Neural cell (in vitro differentiated cells): ENCODE results near the gene PVRIG.

DNA sequence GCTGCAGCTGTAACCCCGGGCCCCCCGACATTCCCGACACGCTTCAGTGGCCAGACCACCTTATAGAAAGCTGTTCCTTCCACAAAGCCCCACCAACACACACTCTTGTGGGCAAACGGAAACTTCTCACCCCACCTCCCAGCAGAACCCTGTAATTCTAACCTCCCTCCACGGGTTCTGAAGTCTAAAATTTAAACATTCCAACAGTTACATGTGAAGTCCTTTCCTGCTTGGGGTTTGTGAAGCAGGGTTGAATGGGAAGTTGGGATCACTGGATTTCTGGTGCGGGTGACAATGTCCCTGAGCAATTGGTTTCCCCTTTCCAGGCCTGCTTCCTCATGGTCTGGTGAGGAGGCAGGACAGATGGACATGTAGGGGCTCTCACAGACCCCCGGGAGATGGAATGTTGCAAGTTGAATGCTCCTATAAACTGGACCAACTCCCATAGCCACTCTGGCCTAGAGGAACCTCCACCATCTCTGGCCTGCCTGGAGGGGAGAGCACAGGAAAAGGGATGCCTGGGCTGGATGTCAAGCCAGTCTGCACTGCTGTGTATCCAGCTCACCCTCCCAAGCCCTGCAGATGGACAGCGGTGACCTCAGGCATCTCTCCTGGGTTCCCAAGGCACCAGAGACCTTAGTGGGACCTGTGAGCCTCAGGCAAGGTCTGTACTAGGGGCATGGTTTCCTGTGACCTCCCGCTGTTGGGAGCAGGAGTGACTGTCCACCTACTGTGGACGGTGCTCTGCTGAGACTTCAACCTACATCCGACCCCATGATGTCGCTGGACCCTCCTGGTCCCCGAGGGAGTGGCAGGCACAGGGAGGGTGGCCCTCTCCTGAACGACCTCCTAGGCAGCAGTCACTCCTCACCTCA lies 11.3 kb downstream of the PDAP1 start:
- RAMPAGE, long total RNA = no peak

DNA sequence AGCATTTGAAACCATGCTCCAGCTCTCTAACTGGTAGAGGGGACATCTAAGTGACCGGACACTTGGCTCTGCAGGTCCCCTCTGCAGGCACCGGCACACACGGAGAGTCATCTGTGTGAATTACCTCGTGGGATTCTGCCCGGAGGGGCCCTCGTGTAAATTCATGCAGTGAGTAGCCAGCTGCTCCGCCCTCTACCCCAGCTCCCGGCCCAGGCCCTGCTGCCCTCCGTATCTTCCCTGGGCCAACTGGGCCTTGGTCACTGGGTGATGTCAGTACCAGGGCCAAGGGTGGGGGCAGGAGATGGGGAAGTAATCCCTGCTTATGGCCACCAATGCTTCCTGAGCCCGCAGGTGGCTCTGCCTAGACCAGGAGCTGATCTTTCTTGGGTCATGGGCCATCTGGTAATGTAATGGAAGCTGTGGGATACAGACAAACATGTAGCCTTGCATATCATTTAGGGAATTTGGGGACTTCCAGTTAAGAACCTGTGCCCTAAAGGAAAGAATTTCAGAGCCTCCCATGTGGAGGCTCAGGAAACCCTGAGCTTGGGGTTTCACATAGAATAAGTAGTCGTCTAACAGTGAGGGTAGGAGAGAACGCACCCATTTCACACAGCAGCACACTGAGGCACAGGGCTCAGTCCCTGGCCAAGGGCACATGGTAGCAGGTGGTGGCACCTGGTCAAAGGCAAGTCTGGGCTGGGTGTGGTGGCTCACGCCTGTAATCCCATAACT lies 12.1 kb downstream of the CPSF4 start:
- RAMPAGE, long total RNA = no peak

DNA sequence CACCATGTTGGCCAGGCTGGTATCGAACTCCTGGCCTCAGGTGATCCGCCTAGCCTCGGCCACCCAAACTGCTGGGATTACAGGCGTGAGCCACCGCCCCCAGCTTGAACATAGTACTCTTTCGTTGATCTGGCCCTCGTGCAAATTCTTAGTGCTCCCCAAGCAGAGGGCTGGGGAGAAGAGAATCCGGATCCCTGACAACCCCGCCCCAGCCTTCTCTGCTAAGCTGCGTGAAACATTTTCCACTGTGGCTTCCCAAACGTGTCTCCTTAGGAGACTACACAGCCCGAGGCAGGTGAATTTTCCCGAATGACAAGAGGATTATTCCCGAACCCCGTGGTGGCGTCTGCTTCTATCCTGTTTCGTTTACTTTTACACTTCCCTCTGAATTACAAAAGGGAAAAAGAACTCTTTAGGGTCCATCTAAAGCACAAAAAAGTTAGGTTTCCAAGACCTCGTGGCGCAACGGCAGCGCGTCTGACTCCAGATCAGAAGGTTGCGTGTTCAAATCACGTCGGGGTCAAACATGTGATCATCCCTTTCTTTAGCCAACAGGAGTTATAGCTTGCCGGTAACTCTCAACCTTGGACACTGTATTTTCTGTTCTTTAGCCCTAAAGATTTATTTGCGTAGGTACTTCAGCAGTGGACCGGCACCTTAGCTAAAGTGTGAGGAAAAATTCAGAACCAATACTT lies 3.3 kb upstream of the ZNF789 start:
- RAMPAGE, long total RNA = no peak

- RAMPAGE, long total RNA = no peak
Observed at GRCh38 chr7:99673525-99674057, 6.2 kb downstream of the CYP3A5 start.

- RAMPAGE, long total RNA = no peak
Observed at GRCh38 chr7:99676635-99677493, 2.9 kb downstream of the CYP3A5 start.

DNA sequence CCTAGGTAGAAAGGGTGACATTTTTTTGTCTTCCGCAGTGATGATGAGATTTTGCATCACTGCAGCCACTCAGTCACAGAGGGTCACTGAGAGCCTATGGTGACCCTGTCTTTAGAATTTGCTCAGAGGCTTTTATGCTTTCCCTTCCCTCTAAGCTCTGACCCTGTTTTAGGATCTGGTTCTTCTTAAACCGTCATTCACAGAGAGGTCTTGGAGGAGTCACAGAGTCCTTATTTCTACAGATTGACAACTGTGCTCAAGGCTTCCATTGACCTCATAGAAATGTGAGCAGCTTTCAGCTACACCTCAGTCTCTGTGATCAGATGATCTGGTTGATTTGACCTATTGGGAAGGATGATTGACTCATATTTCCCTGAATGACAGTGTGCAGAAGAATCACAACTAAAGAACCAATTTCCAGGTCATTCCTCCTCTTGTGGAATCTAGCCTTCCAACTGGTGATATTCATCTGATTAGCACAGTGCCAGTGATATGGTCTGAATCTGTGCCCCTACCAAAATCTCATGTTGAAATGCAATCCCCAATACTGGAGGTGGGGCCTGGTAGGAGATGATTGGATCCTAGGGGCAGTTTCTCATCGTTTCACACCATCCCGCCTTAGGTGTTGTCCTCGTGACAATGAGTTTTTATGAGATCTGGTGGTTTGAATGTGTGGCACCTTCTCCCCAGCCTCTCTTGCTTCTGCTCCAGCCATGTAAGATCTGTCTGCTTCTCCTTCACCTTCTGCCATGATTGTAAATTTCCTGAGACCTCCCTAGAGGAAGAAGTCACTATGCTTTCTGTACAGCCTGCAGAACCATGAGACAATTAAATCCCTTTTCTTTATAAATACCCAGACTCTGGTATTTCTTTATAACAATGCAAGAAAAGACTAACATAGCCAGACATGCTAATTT lies 3.3 kb downstream of the CYP3A4 start:
- RAMPAGE, long total RNA = no peak

GRCh38 chr7:99791808-99792109 lies 7.8 kb upstream of the CYP3A4 start:
- RAMPAGE, long total RNA = no peak

DNA sequence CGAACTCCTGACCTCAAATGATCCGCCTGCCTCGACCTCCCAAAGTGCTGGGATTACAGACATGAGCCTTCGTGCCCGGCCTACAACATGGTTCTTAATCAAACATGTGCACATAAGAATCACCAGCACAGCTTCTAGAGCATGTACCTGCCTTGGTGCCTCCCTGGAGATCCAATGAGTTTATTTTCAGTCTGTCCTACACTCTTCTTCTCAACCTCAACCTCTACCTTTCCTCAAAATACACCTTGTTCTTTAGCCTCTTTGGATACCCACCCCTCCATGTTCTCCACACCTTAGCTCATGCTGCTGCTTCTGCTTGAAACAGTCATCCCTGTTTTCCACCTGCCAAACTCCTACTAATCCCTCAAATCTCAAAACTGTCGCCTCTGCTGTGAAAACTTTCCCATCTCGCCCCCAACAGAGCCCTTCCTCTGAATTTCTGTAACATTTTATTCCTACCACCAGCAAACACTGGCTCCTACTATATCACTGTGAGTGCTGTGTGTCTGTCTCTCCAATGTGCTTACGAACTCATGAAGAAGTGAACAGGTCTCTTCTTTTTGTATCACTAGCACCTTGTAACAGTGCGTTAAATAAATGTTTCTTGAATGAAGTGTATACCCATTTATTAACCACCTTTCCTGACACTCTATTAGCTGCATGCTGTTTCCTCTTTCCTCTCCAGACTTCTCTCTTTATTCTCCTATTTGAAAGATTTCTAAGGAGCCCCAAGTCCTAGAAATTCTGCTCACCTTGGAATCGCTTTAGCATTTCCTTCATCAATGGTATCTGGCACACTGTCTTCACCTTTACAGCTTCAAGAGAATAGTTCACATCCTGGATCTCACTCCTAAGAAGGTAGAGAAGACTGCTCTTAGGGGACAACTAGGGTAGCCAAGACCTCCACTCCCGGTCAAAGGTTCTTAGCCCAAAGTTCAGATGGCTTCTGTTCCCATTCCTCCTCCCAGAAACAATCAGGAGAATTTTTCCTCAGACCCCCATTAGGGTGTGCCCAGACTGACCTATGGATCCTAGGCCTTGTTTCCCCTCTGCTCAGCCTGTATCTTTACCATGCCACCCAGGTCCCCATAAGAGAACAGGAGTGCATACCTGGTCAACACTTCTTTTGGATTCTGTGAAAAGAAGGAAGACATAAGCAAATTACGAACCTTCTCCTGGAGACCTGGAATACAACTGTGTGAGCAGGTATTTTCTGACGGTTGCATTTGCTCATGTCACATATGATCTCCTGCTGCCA lies 16.4 kb downstream of the TRIM4 start:
- RAMPAGE, long total RNA = no peak

- RAMPAGE, long total RNA = no peak
Observed at GRCh38 chr7:99918585-99918777, 849 bp downstream of the TRIM4 start.

GRCh38 chr7:99953385-99954100 lies 22.3 kb downstream of the AZGP1 start:
- RAMPAGE, long total RNA = no peak

- RAMPAGE, long total RNA = no peak
Observed at GRCh38 chr7:99992431-99992633, 16.5 kb upstream of the AZGP1 start.

GRCh38 chr7:100015744-100016618 lies 585 bp downstream of the ZKSCAN1 start:
- RAMPAGE, long total RNA = no peak

DNA sequence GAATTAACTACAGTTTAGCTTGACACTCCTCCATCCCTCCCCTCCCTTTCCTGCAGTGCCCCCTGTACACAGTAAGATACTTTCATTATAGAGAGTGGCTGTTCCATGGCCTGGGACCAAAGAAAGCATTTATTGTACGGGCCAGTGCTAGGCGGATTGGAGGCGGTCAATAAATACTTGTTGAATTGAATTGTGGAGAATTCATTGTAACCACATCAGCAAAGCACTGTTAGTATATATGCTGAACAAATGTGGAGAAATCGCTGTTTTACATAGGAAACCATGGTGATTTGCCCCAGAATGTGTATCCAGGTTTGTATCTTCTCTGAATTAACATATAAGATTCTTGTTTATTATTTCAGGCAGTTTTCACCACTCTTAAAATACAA lies 1.2 kb downstream of the ZKSCAN1 start:
- RAMPAGE, long total RNA = no peak

GRCh38 chr7:100075016-100075515 lies 6.5 kb downstream of the ZNF3 start:
- RAMPAGE, long total RNA = no peak

DNA sequence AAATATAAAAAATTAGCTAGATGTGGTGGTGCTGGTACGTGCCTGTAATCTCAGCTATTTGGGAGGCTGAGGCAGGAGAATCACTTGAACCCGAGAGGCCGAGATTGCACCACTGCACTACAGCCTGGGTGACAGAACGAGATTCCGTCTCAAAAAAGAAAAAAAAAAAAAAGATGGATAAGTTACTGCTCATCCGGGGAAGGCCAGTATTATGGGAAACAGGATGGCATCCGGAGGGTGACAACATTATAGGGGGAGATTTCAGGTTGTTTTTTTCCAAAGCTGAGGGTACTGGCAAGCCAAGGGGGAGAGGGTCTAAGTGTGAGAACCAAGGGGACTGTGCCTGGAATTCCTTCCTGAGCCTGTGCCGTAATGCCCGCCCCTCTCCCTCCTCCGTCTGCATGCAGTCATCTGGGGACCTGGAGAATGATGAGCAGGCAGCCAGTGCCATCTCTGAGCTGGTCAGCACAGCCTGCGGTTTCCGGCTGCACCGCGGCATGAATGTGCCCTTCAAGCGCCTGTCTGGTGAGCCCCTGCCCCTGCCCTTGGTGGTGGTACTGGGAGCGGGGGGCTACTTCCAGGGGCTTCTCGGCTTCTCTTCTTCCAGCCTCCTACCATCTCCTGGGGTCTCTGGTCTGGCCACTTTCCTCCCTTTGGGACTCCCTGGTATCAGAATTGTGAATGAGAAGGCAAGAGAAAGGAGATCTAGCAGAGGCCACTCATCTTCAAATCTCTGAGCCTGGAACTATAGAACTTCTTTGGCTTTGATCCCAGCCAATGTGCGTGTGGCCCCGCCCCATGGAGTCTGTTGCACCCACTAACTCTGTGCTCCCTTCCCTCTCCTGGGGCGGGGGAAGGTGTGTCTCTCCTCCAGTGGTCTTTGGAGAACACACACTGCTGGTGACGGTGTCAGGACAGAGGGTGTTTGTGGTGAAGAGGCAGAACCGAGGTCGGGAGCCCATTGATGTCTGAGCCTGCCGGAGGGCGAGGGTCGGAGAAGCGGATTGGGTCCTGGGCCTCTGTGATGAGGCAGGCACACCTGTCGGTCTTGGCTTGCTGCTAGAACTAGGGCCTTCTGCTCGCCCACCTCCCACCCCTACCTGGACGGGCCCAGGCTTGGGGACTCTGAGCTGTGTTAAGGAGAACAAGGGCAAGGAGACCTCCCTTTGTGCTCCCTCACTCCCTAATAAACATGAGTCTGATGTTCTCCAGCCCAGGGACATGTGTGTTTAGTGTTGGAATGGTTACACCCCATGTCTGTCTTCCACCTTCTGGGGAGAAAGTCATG lies 4.7 kb downstream of the LAMTOR4 start:
- RAMPAGE, long total RNA = no peak

GRCh38 chr7:100200607-100201176 lies 19.1 kb upstream of the PVRIG start:
- RAMPAGE, long total RNA = no peak

GRCh38 chr7:100219673-100220634 lies at the start of gene PVRIG:
PVRIG (plus strand) TSS chr7:100219949.
- RAMPAGE, long total RNA = no peak

DNA sequence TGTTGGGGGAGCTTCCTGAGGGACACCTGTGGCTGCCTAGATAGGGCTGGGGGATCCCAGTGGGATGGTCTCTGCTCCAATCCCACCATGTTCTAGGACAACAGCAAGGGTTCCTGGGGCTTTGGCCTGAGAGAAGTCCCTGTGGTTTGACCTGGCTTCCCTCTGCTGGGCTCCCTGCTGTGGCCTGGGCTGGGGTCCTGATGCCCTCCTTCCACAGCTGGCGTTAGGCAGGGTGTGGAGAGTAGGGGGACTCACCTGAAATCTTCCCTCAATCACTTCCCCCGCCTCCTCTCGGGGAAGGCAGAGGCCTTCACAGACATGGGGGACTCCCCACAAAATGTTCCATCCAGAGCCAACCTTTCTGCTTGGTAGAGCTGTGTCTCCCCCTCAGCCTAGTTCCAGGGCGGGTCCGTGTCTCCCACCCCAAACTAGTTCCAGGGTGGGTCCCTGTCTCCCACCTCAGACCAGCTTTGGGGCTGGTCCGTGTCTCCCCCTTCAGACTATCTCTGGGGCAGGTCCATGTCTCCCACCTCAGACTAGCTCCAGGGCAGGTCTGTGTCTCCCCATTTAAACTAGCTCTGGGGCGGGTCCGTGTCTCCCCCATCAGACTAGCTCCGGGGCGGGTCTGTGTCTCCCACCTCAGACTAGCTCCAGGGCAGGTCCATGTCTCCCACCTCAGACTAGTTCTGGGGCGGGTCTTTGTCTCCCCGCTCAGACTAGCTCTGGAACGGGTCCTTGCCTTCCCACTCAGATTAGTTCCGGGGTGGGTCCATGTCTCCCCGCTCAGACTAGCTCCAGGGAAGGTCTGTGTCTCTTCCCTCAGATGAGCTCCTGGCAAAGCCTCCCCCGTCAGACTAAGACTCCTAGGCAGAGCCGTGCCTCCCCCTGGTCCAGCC lies 2.2 kb downstream of the PVRIG start:
- RAMPAGE, long total RNA = no peak

DNA sequence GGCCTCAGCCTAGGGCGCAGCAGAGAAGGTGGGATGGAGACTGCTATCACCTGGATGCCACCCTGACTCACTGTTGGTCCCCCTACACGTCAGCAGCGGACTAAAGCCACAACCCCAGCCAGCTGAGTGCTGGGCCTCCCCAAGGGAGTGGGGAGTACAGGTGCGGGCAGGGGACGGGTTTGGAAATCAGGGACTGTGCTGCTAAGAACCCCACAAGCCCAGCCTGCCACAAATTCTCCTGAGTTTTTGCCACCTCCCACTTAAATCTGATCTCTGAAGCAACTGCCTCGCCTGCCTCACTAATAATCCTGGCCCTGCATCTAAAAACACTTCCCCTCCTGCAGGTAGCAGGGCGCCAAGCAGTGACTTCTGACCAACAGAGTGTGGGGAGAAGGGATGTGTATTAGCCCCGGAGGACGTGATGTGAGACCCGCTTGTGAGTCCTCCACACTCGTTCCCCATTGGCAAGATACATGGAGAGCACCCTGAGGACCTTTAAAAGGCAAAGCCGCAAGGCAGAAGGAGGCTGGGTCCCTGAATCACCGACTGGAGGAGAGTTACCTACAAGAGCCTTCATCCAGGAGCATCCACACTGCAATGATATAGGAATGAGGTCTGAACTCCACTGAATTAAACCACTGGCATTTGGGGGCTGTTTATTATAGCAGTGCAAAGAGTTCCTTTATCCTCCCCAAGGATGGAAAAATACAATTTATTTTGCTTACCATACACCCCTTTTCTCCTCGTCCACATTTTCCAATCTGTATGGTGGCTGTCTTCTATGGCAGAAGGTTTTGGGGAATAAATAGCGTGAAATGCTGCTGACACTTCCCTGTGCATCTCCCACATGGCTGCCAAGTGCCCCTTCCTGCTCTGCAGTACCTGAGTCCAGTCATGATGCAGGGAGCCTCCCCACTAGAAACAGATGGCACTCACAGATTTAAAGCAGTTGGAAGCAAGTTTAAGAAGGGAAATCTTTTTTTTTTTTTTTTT lies 6.0 kb upstream of the PILRA start:
- RAMPAGE, long total RNA = no peak

- RAMPAGE, long total RNA = no peak
Observed at GRCh38 chr7:100381536-100381953, 8.3 kb downstream of the PILRA start.